Measurements from ENCODE around the genes CHST1 and DGKZ.

- PRO-cap = no peak
These were observed 12.3 kb downstream of the HSD17B12 start for GRCh38 chr11:43692662-43693408.

GRCh38 chr11:43808088-43808373 is 72.6 kb upstream of the ALKBH3 start:
- PRO-cap = no peak

DNA sequence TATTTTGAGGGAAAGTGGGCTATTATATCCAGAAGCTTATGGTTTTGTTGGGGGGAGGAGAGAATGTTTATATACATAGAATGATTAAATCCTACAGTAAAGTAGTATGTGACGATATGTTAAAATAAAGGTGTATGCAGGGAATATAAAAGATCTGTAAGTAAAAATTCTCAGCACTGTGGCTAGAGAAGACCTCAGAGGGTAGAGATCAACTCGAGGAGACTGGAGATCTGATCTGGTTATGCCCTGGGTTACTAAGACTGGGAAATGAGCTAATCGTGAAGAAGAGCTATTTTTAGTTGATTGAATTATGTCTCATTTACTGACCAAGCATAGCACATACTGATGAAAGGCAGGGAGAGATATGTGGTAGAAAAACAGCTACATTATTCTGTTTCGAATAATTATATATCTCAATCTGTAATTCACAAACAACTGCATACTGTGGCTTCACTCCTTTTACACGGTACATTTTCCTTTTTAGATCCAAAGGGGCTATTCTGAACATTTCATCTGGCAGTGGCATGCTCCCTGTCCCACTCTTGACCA is 42.7 kb upstream of the ALKBH3 start:
- PRO-cap = no peak

DNA sequence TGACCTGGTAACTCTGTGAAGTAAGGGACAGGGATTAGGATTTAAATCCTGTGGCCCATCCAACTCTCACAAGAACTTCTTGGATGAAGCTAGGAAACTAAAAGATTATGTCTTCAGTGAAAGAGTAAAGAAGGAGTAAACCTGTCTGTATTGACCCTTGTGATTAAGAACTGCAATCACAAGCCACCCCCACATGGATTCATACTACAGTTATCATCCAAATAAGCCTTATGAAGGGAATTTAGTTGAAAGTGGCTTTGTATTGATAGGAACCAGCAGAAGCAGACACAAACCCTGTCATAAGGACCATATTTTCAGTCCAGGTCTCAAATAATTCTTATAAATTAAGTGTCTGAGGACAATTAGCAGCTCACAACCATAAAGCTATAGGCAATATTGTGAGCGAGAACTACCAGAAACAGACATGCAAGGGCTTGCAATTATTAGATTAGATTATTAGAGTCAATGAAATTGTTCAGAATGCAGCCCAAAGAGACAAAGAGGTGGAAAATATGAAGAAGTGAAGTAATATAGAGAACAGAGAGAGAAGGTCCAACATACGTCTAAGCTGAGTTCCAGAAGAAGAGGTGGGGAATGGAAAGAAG is 92.9 kb downstream of the EXT2 start:
- PRO-cap = no peak

DNA sequence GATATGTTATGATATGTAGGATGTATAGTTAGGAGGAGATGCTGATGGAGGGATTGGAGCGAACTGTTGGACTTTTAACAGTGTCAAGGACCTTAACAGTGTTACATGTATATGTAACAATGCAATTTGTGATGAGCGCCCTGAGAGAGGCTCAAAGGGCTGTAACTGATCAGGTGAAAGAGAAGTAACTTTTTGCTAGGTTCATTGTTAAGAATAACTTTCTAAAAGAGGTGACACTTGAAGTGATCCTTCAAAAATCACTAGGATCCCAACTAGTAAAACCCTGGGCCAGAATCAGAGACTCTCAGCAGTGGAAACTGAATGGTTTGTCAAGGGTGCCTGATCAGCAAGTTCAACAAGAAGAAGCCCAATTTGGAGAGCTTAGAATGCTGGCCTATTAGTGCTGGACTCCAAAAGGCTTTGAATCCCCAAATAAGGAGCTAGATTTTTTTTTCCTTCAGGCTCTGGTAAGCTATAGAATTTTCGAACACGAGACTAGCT is 71.4 kb downstream of the ALX4 start:
- PRO-cap = no peak

GRCh38 chr11:44352113-44352510 is 42.2 kb upstream of the ALX4 start:
- PRO-cap = no peak

DNA sequence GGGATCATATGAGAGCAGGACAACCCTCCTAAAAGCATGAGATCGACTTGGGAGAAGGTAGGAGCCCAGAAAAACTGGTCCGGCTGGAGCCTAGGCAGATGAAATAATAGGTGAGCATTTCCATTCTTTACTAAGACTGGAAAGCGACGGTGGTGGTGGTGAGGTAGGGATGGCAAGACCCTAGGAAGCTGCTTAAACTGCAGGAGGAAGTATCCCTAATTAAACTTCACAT is 35.6 kb upstream of the TSPAN18 start:
- PRO-cap = no peak

- PRO-cap = no peak
These were observed 39.5 kb downstream of the TSPAN18 start for GRCh38 chr11:44766203-44766817.

GRCh38 chr11:44932146-44933120 is 18.2 kb downstream of the TP53I11 start:
- PRO-cap = no peak

DNA sequence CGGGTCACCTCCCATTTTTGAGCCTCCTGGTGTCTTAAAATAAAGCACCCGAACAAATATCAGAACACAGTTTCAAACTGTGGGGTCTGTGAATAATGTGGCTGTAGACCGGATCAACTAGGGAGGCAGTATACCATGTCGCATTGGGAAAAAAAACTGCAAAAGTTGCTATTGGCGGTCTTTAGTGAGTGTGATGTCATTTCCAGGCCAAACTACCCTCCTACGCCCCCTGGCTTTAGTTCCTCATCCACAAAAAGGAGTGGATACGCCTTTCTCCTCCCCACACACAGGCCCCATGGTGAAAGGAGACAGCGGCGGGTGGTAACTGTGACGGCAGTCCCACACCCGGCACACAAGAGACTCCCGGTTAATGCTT is 11.1 kb downstream of the TP53I11 start:
- PRO-cap = no peak

- PRO-cap = bidirectional peak, plus-strand start at chr11:45665817, minus-strand start at chr11:45665583
These were observed at the start of gene CHST1 for GRCh38 chr11:45664962-45665892. Gene CHST1, minus strand, starts transcription at chr11:45665622.

DNA sequence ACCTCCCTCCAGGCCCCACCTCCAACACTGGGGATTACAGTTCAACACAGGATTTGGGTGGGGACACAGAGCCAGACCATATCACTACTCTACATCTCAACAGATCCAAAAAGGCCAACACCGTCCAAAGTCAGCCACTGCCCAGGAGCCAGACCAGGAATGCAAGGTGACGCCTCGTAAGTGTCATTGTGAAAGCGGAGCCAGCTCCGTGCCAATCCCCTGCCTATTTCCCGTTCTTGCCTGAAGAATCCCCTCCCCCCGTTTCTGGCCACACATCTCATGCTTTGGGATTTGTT is 6.3 kb upstream of the SLC35C1 start:
- PRO-cap = no peak

- PRO-cap = bidirectional peak, plus-strand start at chr11:45804388, minus-strand start at chr11:45804260
These were observed 839 bp upstream of the SLC35C1 start for GRCh38 chr11:45803770-45804849.

- PRO-cap = bidirectional peak, plus-strand start at chr11:45918904, minus-strand start at chr11:45918822
These were observed 938 bp upstream of the PEX16 start for GRCh38 chr11:45918426-45919203.

DNA sequence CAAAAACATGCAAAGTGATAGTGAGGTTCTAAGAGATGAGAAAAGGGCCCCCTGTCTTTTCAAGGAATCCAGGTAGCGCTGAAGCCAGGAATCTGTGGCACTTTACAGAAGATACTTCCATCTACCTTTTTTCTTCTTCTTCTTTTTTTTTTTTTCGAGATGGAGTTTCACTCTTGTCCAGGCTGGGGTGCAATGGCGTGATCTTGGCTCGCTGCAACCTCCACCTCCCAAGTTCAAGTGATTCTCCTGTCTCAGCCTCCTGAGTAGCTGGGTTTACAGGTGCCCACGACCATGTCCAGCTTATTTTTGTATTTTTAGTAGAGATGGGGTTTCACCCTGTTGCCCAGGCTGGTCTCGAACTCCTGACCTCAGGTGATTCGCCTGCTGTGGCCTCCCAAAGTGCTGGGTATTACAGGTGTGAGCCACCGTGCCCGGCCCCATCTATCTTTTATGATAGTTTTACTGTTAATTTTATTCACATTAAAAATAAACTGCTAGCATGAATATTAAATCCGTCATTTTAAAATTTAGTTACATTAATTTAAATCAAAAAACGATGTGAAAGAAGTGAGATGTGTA is 84.8 kb downstream of the LARGE2 start:
- PRO-cap = no peak

DNA sequence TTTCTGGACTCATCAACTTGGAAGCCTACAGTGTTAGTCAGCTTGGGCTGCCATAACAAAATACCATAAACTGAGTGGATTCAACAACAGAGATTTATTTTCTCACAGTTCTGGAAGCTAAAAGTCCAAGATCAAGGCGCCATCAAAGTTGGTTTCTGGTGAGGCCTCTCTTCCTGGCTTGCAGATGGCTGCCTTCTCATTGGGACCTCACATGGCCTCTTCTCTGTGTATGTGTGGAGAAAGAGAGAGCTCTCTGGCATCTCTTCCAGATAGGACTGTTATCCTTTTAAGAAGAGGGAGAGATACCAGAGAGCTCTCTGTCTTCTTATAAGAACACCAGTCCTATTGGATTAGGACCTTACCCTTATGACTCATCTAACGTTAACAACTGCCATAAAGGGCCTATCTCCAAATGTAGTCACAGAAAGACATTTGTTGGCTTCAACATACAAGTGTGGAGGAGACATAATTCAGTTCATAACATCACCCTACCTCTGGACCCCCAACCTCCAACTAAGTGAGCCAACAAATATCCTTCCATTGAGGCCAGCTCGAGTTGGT is 27.1 kb upstream of the CREB3L1 start:
- PRO-cap = no peak

DNA sequence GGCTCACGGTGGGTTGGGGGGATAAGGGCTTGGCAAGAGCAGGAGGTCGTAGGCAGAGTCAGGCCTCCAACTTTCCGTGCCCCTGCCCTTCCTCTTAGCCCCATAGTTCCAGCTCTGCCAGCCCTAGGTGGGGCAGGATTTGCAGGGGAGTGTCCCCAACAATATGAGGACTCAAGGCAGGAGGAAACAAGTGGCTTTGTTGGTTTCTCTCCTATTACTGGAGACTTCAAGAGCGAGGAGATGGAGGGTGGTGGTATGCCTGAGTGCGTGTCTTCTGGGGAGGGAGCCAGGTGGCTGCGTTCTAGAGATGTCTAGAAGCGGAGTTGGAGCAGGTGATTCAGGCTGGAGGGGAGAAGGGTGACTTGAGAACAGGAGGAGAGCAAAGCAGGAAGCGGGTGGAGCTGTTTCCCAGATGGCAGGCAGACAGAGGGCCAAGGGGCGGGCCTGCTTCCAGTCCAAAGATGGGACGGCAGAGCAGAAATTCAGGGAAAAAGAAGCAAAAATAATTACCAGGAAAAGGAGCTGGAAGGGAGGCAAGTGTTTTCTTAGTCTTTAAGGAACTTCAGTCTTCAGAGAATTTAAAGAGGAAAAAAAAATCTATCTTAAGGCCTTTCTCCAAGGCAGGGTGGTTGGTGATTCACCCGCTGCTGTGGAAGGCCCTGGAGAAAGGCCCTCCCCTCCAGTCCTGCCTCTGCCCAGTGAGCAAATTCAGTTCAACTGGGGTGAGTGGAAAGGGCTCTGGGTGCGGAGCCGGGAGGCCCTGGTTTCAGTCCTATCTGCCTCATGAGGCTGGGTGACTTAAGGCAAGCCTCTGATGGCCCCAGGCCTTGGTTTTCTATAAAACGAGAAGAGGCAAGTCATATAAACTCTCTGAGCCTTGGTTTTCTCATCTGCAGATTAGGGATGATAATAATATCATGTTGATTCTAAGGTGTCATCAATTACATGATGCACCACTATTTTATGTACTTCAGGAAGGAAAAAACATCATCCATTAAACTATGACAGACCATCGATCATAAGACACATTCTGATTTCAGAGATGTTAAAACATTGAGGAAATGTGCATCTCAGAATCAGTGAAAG is 4.6 kb upstream of the CREB3L1 start:
- PRO-cap = no peak

DNA sequence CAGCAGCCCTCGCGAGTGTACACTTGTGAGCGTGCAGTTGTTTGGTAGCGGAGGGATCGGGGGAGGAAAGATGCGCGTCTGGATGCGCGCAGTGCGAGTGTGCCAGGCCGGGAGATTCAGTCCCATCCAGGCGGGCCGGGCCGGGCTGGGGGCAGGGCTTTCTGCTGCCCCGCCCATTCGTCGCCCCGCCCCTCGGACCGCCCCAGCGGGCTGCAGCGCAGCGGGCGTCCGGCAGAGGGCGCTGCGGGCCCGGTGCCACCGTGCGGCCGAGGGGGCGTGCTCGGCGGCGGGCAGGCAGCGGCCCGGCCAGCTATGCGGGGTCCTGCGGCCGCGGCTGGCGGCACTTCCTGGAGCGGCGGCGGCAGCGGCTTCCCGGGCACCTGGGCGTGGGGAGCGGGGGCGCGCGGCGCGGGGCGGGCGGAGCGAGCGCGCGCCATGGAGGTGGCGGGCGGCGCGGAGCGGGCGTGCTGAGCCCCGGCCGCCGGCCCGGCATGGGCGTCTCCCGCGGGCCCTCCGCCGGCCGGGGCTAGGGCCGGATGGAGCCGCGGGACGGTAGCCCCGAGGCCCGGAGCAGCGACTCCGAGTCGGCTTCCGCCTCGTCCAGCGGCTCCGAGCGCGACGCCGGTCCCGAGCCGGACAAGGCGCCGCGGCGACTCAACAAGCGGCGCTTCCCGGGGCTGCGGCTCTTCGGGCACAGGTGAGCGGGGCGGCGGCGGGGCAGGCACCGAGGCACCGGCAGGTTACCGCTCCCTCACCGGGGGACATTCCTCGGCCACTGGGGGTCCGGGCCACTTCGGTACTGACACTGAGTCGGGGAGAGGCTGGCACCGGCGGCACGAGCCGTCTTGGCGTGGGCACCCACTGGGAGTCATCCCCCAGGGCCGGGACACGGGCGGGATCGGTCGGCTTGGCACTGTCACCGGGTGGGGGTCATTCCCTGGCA is at the start of gene DGKZ:
DGKZ (plus strand) TSS at position 340 of the 943 bp plus-strand sequence.
- PRO-cap = bidirectional peak, plus-strand start at position 340 of the sequence, minus-strand start at position 99 of the sequence

DNA sequence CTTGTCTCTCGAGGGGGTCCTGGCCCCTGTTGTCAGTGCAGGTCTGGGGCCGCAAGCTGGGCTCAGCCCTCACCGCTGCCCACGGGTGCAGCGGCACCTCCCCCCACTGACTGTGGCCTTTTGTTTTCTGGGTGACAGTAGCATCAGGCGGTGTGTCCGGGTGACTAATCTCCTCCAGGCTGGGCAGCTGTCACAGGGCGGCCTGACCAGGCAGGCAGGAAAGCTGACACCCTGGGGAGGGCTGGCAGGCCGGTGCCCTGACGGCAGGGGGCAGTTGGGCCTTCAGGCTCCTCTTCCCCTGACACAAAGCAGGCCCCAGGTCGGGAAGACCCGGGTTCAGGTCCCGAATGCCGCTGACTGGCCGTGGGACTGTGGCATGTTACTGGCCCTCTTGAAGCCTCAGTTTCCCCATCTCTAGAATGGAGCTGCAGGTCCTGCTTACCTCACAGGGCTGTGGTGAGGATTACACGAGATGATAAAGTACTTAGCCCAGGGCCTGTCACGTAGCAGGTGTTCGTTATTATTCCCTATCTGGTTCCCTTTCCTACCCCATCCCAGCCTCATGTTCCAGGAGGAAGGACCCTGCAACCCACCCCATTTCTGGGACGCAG is 16.4 kb downstream of the DGKZ start:
- PRO-cap = no peak

GRCh38 chr11:46383943-46384566 is 2.6 kb downstream of the MDK start:
- PRO-cap = no peak

All from left lobe of liver (tissue), 1 donor.